ENCODE measurements around a stretch of chr3.

- PRO-cap, result bidirectional peak, plus-strand start at chr3:8623486, minus-strand start at chr3:8623386
Observed at GRCh38 chr3:8623103-8623743, 21.4 kb downstream of the SSUH2 start.

DNA sequence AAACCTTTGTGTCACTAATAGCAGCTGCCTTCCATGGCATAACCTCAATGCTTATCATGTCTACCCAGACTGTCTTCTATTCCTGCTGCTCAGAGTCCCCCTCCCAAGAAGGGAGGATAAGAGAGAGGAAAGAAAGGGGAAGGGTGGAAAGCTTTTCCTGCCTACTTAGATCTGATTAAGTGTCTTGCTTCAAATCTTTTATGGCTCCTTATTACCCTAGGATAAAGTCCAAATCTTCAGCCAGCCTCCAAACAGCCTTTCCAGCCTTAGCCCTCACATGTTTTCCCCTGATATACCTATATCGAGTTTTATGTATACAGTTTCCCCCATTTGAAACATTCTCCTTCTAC, 7.8 kb upstream of the SSUH2 start:
- PRO-cap, result no peak

DNA sequence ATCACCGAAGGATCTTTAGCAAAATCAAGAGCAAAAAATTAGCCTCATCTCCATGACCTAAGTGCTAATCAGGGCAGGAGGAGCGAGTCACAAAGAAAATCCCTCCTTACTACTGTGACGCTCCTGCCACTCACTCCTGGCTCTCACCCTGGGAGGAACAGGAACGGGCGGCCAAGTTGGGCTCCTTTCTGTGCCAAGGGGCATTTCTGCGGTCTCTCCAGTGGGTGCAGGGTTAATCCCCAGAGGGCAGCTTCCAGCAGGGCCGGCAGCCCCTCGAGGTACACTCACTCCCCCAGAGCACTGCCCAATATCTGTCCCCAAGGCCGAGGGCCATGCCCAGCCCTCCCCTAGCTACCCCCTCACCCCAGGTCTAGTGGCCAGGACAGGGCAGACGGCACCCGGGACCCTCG, 568 bp downstream of the CAV3 start:
- PRO-cap, result no peak

DNA sequence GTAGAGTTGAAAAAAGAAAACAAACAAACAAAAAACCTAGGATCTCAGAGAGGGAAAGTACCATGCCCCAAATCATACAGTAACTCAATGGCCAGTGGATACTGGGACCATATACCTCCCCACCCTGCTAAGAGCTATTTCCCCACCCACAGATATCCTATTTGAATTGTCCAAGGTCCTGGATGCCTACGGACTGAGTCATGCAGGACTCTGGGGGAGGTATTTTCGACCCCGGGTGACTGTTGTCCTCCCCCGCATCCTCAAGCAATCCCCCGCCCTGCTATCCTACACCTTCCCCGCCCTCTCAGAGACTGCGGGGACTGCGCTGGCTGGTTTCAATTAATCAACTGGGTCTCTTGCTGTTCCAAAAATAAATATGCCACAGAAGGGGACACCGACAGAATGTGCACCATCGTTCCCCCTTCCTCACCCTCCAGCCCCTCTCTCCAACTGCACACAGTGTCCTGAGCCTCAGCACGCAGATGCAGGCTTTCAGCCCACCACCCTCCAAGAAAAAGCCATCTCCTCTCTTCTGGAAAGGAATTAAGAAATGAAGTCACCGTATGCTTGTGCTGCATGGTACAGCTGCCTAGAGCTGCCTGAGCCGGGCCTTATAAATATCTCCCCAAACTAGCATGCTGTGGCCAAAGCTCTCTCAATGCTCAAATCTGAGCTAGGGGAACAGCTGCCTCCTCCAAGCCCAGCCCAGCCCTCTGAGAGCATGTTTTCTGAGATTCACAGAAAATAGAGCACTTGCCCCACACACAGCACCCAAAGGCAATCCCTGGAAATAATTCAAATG, 8.1 kb downstream of the CAV3 start:
- PRO-cap, result bidirectional peak, plus-strand start at position 307 of the sequence, minus-strand start at position 89 of the sequence

- PRO-cap, result no peak
Observed at GRCh38 chr3:8941370-8941898, 21.8 kb downstream of the RAD18 start.

GRCh38 chr3:9250961-9251839, 1.8 kb upstream of the SRGAP3 start:
- PRO-cap, result no peak

DNA sequence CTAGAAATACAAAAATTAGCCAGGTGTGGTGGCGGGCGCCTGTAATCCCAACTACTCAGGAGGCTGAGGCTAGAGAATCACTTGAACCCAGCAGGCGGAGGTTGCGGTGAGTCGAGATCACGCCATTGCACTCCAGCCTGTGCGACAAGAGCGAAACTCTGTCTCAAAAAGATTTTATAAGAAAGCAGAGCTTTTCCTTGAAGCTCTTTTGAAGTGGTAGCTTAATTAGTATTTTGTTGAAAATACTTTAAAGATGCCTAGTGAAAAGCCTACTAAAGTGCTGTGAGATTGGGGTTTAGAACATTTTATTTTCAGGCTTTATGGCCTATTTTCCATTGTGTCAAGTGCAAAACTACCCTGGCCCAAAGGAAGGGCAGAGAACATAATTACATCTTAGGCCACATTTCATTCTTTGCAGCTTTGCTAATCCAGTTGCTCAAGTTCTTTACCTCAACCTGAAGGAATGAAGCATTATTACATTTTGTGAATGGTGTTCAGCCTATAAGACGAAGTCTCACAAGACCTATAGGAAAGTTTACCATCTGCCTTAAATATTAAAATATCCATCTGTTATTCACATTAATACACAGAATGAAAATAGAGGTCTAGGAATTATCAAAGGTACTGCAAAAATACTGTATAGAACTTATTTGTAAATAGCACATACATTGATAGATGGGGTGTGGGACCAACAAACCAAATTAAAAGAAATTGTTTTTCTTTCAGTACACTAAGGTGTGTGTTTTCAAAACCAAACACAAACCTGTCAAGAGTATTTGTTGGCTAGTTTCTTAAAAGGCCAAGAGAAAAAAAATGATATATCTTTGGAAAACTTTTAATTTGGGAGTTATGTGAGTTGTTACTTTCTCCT, 12.2 kb upstream of the SETD5 start:
- PRO-cap, result no peak

GRCh38 chr3:9397304-9397542, 192 bp upstream of the SETD5 start:
- PRO-cap, result bidirectional peak, plus-strand start at chr3:9397741, minus-strand start at chr3:9397439

DNA sequence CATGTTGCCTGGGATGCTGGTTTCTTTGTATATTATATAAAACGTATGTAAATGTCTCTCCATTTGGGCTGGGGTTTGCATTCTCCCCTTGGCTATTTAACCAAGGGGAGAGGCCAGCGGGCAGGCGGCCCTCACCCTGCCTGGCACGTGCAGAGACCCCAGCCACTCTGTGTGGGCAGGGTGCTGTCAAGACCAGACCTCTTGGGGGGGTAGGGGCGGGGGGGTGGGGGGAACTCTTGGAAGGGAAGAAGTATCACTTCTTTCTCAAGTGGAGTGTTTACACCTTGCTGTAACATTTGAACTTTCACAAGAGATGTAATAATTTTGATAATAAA, 75.9 kb downstream of the LHFPL4 start:
- PRO-cap, result no peak

- PRO-cap, result bidirectional peak, plus-strand start at chr3:9600873, minus-strand start at chr3:9600817
Observed at GRCh38 chr3:9600527-9601150, 47.0 kb upstream of the LHFPL4 start.

DNA sequence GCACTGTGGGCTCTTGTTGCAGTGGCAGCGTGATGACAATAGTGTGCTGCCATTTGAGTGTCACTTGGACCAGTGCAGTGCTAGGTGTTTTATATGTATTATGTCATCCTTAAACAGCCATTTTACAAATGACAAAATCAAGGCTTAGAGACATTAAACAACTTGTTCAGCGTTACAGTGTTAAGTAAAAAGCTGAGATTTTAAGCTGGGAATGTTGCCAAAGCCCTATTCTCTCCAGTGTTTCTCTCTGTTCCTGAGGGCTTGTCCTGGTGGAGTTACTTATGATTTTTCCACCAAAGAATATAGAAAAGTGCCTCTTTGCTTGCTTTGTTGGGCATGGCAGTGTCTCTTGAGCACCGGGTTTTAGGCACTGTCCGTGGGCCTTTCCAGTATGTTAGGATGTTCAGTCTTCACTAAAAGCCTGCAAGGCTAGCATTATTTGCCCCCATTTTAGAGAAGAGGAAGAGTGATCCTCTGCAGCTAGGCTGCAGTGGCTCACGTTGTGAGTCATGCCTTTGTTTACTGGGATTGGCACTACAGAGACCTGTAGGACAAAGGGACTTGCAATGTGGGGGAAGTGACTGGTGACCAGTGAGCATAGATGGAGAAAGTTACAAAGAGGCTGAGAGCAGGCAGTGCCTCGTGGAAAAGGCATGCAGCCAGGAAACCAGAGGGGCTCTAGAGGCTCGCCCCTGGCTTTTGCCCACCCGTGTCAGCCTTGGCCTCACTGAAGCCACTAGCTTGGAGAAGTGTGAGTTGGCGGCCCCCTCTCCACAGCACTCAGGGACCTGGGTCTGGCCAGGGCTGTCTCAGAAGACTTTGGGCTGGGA, 27.0 kb upstream of the CPNE9 start:
- PRO-cap, result no peak

DNA sequence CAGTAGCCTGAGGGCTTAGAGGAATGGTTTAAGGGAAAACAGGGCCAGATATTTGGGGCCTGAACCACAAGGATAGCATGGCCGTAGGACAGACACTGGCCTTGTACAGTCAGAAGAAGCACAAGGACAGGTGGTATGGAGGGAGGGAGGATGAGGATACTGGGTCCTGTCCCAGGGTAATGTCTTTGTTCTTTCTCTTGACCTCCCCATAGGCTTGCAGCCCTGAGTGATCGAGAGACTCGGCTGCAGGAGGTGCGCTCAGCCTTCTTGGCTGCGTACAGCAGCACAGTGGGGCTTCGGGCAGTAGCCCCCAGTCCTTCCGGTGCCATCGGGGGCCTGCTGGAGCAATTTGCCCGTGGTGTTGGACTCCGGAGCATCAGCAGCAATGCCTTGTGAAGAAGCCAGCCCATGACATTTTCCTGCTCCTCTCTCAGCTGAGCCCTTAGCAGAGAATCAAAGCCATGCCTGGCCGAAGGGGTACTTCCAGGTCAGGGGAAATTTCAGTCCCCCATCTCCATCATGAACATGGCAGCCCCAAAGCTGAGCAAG, 2.0 kb upstream of the CPNE9 start:
- PRO-cap, result no peak

- PRO-cap, result no peak
Observed at GRCh38 chr3:9766941-9767400, 2.8 kb downstream of the CAMK1 start.

DNA sequence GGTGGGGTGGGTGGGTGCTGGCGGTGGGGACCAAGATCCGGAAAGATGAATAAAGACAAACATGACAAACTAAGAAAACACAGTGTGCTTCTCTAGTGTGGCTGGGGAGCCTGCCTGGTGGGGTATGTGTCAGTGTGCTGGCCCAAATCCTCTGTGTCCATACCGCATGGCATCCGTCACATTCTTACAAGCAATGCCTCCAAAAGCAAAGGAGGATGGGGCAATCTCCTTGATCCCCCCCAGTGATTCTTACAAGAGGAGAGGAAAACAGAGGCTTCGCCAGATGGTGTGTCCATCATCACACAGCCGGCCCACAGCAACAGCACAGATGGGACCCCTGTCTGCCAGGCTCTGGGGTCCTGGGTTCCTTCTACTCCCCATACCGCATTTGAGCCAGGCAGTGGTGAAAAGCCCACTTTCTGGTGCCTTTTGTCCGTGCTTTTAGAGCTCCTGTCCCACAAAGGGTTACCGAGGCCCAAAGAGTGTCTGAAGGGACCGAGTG, 522 bp upstream of the IL17RC start:
- PRO-cap, result no peak

GRCh38 chr3:9917752-9918402, 979 bp downstream of the IL17RC start:
- PRO-cap, result no peak

GRCh38 chr3:9934182-9934446, 480 bp downstream of the CRELD1 start:
- PRO-cap, result no peak

DNA sequence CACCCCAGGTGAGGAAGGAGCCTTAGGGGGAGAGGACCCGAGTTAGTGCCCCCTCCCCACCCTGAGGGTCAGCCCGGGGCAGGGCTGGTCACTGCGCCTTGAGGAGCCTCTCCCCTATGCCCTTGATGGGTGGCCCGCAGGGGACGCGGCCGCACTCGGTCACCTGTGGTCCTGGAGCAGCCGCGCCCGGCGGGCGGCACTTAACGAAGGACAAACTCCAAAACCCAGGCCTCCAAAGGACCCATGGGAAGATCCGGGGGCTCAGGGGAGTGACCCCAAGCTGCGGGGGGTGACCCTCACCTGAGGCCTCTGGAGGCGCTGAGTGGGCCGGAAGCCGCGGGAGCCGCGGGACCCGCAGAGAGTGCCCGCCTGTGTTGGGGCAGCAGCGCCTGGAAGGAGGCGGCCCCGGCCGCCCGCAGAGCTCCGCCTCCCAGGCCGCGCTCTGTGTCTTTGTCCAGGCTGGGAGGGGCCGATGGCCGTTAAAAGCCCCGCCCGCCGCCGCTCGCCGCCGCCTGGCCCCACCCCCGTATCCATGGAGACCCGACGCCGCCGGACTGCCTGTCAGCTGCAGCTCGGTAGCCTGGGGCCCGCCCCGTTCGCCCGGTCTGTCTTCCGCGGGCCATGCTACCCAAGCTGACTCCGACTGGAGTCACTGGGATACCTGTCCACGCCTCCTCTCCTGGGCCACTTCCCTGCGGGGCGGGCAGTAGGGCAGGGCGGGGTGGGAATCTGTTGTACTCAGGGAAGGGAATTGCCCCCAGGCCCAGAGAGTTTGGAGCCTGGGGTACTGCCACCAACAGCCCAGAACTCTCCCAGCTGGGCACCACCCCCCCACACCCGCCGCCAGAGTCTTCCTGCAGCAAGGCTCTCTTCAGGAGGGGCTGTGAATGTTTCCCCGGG, 15.3 kb upstream of the FANCD2 start:
- PRO-cap, result no peak

GRCh38 chr3:10290076-10290295, 2.8 kb downstream of the GHRL start:
- PRO-cap, result no peak

DNA sequence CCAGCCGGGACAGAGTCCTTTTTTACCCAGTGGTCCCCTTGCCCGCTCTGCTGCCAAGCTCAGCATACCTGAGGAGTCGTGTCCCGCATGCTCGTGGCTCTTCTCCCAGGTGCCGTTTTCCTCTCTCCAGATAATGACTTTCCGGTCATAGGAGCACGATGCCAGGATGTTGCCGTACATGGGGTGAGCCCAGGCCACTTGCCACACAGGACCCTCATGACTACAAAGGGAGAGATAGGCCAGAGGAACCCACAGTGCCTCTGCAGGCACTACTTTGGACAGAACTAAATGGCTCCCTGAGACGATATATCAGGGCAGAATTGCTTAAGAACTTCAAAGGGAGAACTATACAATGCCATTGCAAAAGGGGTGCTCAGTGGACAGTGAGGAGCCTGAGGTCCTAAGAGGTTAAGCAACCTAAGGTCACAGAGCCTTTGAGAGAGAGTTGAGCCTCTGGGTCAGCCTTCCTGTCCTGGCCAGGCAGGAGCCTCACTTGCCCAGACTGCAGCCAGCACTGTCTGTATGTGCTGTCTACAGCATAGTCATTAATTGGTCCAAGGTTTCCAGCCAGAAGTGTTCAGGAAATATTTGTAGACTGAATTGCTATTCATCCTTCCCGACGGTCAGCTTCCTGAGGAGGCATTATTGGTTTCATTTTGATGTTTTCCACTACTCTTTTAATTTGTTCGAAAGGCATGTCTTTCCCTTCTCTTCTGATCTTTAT, 8.2 kb downstream of the SEC13 start:
- PRO-cap, result no peak

DNA sequence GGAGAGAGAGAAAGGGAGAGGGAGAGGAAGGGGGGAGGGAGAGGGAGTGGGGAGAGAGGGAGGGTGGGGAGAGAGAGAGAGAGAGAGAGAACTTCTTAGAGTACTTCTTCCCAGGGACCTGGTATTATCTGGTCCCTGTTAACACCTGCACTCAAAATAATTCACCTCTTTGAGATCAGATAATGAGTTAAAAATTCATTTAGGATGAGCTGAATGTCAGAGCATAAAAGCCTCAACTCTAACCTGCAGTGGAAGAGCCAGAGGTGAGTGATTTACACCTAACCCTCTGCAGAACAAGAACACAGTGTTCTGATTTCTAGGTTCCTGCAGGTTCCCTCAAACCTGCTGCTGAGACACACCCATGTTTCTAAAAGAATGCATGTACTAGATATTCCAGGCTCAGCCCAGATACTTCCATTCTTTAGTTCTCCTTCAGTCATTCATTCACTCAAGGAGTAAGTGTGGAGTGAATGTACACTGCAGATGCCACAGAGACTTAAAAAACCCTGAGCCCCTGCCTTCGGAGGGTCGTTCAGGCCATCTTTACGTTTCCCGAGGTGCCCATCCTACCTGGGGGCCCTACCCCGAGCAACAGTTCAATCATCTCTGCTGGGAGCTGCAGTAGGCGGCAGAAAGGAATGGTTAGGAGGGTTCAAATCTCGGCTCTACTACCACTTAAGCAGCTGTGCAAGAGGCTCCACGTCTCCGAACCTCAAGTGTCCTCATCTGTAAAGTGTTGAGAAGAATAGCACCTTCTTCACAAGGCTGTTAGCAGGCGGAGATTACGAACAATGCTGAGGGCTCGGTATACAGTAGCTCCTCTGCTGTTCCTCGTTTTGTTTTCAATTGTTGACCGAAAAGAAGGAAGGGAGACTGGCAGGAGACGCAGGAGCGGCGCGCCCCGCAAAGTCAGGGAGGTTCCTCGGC, 710 bp downstream of the SEC13 start:
- PRO-cap, result no peak